Left colon (tissue), 1 donor: ENCODE measurements around a stretch of chr3.

DNA sequence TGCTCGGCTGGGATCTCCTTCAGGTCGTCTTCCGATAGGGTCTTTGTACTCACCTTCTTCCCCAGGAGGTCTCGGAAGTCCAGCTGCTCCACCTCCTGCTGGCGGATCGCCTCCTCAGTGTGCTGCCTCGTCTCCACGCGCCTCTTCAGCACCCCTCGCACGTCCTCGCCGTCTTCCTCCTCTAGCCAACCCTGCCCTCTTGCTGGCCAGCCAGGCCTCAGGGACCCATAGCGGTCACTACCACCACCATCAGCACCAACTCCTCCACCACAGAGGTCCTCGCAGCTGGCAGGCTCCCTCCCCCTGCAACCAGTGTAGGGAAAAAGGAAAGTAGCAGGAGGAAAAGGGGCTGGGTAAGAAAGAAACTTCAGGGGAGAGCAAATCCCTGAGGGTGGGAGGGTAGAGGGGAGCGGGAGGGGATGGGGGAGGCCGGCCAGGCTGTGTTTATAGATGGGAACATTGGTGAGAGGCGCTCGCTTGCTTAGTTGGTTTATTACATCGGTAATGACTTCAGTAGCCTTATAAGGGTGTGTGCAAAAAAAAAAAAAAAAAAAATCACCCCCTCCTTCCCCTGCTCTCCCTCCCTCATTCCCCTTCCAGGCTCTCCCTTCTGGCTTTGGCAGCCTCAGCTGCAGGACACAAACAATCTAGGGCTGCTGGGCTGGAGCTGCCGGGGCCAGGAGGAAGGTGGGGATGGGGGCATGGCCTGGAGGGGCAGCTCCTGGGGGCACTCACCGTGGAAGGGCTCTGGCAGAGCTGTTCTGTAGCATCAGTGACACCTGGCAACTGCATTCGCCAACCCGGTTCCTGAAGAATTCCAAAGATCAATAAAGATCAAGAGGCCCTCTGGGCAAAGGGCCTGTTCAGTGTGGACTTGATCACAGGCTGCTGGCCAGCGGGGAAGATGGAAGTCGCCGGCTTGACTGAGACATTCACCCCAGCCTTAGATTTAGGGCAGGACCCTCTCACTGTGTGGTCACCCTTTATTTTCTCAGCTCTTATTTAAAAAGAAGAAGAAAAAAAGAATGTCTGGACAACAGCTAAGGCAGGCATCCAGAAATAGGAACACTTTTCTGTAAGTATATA, 116.2 kb upstream of the HACD2 start:
- PRO-cap, result unidirectional peak, minus-strand start at position 144 of the sequence; unidirectional peak, minus-strand start at position 314 of the sequence

- PRO-cap, result unidirectional peak, plus-strand start at chr3:123792711
Observed at GRCh38 chr3:123792635-123792834, 91.6 kb downstream of the MYLK start.

DNA sequence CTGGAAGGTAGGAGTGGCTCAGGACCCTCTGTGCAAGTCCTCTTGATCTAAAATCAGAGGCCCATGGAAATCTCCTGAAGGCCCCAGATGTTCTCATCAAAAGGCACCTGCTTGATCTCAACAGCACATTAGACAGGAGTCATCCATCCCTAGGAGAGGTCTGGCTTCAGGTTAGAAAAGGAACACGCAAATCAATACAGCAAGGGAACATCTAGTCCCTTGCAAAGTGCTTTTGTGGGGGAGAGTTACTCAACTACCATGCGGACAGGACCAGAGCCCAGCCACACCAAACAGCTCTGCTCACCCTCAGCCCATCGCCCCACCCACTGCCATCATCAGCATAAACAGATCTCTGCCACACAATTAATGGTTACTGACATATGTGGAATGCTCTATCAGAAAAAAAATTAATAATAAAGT, 85.6 kb downstream of the MYLK start:
- PRO-cap, result no peak

- PRO-cap, result no peak
Observed at GRCh38 chr3:123948669-123949384, 12.2 kb downstream of the CCDC14 start.

DNA sequence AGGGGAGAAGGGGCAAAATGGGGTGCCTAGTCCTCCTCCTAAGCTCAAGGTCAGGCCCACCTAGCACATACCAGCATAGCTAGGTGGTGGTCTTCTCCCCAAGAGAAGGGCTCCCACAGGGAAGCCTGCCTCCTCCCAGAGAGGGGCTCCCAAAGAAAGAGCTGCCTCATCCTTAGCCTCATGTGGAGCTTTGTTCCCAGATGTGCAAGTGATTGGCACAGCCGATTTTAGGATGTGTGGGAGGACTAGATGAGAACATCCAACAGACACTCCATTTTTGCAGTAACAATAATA, 249.7 kb downstream of the KALRN start:
- PRO-cap, result no peak

GRCh38 chr3:124283215-124284081, 250.3 kb downstream of the KALRN start:
- PRO-cap, result no peak

DNA sequence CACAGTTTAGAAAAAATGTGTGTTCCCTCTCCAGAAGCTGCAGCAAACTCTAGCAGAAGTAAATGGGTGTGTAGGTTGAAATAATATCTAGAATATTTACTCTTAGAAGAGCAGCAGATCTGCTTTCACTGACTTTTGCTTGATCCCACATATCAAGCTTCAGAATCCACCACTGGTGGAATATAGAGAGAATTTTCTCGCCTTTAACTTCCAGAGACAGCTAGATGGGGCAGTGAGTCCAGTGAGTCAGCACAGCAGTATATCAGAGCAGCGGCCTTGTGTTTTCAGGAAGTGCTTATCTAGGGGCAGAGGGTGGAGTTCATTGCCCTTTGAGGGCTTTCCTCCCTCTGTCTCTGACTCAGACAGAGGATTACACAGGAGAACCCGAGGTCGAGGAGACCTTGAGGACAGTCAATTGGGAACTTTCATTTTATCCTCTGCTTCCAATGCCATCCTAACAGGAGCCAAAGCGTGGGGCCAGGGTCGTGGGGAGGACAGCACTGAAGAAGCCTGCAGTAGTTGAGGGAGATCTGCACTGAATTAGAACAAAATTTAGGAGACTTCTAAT, 109.7 kb upstream of the UMPS start:
- PRO-cap, result no peak

- PRO-cap, result no peak
Observed at GRCh38 chr3:124660035-124660445, 70.2 kb upstream of the UMPS start.

DNA sequence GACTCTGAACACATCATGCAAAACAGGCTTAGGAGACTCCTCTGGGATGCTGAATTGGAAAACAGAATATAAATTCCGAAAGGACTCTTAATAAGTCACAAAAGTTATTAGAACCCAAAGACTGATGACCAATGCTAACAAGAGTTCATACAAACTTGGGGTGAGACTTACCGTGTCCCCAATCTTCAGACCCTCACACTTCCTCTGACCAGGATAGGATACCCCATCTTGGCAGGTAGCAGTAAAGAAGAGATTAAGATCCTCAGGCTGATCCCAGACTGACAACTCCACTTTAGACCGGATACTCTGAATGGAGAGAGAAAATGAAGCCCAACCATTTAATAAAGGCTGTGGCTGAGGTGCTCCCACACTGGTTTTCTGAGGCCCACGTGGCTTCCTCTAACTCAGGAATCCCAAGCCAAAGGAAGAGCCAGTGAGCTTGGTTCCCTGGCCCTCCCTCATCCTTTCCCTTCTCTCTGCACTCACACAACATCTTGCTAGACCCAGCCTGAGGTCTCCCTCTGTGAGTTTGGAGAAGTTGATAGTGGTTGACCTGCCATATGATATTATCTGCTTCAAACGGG, 78.2 kb downstream of the ITGB5 start:
- PRO-cap, result no peak

- PRO-cap, result no peak
Observed at GRCh38 chr3:124838941-124839406, 48.2 kb downstream of the ITGB5 start.

DNA sequence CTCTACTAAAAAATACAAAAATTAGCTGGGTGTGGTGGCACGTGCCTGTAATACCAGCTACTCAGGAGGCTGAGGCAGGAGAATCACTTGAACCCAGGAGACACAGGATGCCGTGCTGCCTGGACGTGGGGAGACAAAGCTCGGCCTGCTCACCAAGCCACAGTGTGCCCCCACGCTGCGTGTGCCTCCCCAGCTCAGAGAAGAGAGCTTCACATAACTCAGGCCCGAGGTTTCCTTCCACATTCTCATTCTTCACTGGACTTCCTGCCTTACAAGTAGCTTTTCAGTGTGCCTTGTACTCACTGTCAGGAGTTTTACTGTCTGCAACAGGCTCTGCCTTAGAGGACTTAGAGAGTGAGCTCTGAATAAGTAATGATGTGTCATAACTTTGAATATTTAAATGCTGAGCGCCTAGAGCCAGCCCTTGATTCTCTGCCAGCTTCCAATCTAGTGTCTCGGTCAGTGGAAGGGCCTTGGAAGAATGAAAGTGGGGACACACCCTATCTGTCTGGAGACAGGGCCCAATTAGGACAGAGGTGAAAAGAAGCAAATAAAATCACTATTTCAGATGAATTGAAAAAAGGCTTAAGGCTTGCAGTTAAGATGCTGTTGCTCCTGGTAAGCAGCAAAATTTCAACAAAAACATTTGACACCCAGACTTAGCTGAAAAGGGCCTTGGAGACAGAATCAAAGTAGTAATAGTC, 41.7 kb downstream of the ITGB5 start:
- PRO-cap, result no peak

DNA sequence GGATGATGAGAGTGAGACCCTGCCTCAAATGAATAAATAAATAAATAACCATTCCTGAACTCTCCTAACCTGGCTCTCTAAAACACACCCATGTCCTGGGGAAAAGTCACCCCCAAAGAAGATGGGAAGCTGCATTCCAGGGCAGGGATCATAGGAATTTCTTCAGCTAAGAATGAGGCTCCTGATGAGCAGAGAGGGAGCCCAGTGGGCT, 17.7 kb downstream of the ITGB5 start:
- PRO-cap, result unidirectional peak, minus-strand start at position 79 of the sequence

DNA sequence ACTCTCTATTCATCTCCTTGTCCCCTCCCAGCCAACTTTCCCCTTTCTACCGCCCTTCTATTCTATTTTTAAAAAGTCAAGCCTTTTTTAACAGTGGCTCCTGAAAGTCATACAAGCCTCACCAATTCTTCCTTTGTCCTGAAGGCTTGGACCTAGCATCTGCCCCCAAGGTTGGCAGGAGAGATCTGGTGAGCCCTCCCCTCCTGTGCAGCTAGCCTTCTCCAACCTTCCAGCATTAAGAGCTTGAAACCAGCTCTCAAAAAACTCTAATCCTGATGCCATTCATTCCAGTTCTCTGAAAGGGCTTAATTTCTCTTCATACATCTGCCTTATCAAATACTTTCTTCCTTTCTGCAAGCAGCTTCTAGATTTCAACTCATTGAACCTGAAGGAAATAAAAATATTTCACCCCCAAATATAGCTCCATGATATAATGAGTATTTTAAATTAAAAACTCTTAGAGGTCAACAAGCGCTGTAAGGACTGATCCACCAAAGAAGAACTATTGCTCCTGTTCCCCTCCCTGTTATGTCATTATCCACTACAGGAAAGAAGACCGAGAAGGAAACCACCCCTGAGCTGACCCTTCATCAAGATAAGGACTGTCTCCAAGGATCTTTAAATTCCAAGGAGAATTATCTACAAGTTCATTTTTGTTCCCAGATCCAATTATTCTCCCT, 1.5 kb downstream of the MUC13 start:
- PRO-cap, result bidirectional peak, plus-strand start outside the sequence, minus-strand start at position 504 of the sequence

- PRO-cap, result bidirectional peak, plus-strand start at chr3:124974928, minus-strand start at chr3:124974890
Observed at GRCh38 chr3:124974426-124975065, 40.0 kb upstream of the MUC13 start.

- PRO-cap, result no peak
Observed at GRCh38 chr3:125060953-125061954, 5.5 kb upstream of the HEG1 start.

- PRO-cap, result unidirectional peak, minus-strand start at chr3:125219650
Observed at GRCh38 chr3:125219189-125219996, 6.8 kb upstream of the SLC12A8 start.

DNA sequence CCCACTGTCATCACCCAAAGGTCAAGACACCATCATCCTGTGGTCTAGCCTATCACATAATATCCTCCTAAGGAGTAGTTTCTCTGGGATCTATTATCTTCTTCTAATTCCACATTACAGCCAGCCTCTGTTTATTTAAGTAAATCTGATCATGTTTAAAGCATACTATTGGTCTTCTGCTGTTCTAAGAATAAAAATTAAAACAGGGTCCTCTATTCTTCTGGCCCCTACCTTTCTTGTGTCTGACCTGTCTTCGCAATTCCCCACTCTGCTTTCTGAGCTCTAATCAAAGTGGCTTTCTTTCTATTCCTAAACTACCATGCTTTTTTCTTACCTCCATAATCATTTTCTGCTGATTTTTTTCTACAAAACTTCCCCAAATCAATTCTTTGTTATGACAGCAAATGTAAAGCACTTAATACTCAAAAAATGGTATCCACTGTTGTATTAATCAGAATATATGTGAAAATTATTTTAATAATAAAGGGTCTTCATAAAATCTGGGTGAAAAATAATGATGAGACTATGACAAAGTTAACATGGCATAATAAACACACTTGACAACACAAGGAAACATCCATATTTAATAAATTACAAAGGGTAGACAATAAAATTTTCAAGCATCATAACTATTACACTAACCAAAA, 33.3 kb upstream of the SLC12A8 start:
- PRO-cap, result no peak

DNA sequence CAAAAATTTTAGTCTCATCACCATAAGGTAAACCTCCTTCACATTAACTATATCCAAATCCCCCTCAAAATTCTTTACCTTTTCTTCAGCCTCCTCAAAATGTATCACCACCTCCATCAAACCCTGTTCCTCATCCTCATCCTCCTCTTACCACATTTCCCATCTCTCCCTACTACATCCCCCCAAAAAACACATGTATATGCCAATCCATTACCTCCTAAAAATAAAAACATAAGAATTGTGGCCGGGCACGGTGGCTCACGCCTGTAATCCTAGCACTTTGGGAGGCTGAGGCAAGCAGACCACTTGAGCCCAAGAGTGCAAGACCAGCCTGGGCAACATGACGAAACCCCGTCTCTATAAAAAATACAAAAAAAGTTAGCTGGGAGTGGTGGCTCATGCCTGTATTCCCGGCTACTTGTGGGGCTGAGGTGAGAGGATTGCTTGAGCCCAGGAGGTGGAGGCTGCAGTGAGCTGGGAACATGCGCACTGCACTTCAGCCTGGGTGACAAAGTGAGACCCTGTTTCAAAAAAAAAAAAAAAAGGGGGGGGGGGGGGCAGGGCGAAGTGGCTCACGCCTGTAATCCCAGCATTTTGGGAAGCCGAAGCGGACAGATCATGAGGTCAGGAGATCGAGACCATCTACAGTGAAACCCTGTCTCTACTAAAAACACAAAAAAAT, 4.2 kb downstream of the ZNF148 start:
- PRO-cap, result no peak

DNA sequence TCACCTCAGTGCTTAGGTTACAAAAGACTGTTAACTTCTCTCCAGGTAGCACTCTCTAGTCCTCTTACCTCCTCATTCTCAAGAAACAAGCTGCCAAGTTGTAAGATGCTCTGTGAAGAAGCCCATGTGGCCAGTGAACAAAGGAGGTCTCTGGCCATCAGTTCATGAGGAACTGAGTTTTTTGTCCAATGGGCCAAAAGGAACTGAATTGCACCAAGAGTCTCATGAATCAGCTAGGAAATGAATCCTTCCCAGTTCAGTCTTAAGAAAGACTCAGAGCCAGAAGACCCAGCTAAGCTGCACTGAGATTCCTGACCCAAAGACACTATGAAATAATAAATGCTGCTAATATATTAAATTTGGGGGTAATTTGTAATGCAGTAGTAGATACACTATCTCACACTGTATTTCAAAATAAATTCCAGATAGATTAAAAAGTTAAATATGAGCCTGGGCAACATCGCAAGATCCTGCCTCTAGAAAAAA, 3.9 kb downstream of the OSBPL11 start:
- PRO-cap, result unidirectional peak, plus-strand start at position 265 of the sequence

- PRO-cap, result no peak
Observed at GRCh38 chr3:125799145-125799797, 169.7 kb upstream of the ROPN1B start.